Cardiac ventricle fibroblast (primary cell): ENCODE results near the genes IGSF9, KCNJ9 and USP21.

- RAMPAGE, long total RNA = no peak
Measured at GRCh38 chr1:159872850-159873318, 10.4 kb upstream of the VSIG8 start.

DNA sequence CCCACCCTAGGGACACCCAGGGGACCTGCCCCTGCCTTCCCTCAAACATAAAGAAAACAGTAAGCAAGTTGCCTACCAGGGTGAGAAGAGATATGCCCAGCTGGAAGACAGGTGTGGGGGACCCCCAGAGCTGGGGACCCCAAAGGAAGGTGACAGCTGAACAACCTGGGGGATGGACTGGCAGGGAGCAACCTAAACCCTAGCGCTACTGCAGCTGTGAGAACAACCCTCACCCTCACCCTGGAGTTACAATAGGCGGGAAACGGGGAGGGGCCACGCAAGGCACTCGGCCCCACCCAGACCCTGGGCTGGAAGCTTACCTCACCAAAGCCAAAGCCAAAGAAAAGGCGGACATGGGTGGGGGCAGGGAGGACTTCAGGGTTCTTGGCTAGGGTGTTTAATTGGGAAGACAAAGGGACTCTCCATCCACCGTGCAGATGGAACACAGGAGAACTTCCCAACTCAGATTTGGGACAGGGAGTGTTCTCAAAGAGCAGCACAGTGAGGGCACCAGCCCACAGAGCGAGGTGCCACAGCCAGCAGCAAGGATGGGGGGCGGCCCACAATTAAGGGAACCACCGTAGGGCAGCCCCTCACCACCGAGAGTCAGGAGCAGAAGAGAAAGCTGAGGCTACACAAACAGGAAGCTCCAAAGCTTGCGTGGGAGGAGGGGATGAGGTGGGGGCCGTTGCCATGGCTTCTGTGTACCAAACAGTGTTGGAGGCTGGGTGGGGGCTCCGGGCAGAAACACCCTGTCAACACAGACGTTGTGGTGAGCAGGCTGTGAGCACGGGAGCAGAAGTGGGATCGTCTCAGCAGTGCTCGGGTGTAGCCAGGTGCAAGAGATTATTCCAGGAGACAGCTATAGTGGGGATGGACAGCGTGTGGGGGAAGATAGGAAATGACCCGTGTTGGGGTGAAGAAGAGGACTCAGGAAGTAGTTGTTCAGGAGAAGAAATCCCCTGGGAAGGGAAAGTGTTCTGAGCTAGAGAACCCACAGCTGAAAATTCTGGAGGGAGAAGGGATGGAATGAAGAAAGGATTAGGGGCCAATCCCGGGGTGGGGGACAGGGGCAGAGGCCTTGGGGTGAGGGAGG, 1.8 kb downstream of the TAGLN2 start:
- RAMPAGE, long total RNA = no peak

DNA sequence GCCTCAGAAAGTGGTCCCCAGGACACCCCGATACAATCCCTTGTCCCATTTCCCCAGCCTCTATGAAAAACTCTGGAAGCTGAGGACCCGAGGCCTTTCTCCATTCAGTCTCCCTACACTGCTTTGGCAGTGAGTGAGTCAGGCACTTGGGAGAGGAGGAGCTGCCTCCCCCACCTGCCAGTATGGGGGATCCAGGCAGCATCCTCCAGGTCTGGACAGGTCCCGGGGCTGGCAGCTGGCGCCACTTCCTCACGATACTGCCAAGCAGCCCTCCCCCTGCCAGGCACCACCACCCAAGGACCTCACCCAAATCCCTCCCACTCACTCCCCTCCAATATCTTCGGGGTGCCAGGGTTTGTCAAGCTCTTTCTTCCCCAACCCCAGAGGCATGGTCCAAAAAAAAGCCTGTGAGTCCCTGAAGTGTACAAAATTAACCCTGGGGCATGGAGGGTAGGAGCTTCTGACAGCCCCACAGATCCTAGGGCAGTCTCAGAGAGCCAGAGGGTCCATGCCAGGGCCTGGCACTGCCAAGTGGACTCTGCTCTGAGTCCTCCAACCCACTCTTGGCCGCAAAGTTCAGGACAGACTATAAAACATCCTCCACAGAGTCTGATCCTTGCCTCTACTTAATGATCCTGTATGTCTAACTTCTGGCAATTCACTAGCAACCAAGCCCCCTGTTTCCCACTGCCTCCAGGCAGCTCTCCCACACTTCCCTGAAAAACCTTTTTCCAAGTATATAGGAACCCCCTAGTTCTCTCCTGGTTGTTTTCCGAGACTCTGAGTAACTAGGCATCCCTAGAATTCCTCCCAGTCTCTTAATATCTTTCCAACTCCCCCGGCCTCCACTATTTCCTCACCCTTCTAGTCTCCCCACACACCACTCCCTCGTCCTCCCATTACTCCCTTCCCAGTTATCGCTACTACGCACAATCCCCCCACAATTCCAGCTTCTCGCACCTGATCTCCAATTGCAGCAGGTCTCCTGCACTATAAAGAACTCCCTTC, 931 bp downstream of the IGSF9 start:
- RAMPAGE, long total RNA = no peak

DNA sequence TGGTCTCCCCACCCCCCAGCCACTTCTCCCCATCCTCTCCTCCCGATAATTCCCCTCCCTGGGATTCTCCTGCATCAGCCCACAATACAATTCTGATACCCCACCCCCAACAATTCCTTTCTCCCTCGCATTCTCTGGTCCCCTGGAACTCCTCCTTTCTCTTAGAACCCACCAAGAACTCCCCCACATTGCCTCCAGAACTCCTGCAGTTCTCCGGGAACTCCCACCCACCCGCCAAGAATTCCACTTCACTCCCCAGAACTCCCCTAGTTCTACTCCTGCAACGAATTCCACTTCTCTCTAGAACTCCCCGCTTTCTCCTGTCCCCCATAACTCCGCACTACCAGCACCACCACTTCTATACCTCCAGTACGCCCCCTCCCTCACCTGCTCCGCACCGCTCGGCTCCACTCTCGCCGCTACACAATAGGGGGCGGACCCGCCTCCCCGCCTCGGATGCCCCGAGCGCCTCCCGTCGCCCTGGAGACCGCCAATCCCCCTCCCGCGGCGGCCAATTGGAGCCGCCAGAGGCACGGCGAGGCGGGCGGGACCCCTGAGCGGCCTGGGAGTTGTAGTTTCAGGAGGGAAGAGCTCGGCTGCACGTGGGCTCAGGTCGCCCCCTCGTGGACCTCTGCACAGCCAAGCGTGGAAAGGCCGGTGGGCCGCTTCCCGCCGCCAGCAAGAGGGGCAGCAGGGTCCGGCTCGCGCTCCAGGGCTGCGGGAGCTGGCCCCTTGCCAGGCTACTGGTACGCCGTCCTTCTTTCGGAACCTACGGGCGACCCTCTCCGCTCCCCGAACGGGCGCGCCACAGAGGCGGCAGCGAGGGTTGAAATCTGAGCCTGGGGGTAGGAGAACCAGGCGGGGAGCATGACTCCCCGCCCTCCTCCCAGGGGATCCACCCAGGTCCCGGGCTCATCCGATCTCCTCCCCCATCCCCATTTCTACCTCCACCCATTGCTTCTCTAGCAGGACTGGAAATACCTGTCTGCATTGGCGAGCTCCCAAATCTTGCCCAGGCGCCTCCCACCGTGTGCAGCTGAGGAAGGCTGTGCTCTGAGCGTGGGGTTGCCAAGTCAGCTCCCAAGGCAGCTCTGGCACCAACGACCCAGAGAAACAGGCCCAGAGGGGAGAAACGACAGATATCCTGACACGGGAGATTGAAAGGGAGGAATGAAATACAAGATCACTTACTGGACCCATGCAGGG, at the start of gene IGSF9:
IGSF9 (minus strand) TSS at position 428 of the 1,206 bp plus-strand sequence.
- RAMPAGE, long total RNA = no peak

DNA sequence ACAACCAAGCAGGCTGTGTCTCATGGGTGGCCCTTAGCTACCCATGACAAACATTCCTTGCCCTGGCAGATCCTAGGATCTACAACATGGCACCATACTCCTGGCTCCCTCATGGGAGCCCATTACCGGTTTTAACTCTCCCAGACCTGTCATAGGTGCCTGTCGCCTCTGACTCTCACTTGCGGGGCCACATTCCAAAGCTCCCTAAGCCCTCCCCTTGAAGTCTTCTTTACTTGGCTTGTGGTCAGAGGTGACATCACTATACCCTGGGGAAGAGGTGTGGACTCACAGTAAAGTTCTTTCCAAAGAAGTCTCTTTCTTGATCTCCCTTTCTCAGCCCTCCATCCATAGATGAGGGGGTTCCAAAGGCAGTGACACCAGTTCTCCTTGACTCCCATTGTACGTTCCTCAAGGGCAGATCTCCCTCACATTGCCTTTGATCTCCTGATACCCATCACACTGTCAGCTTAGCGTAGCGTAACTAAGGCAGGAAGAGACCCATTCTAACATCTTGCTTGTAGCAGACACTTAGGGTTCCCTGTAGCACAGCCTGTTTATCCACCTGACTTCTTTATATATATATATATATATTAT, 5.5 kb upstream of the SLAMF9 start:
- RAMPAGE, long total RNA = no peak

DNA sequence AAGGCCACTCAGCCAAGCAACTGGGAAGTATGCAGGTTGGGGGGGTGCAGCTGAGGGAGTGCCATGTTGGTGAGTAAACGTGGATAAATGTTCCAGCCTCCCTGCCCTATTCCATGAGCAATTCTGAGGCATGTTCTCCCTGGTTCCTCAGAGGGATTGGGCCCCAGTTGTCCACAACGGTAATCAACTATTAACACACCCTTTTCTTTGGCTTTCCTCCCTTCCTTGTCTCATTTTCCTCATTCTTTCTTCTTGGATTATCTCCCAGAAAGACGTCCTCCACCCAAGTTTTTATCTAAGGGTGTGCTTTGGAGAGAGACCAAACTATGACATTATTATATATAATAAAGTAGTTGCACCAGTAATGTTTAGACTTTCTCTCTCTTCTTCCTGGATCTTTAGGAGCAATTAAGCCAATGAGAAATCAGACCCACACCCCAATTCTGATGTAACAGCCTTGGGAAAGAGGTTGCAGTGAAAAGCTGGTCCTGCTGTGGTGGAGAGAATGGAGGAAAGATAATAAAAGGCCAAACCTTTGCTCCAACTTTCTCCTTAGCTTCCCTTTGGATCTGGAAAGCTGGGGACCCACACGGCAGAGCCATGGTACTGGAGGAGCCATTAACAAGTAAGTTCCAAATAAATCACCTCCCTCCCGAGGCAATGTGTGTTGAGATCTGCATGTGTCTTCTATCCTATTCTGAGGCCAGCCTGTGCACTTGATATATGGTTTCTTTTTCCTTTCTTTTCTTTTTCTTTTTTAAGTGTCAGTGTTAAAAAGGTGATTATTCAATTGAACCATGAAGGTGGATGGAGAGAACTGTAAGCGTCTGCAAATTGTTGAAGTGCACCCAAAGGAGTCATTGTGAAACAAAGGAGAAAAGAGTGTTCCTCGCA, 7.0 kb upstream of the SLAMF9 start:
- RAMPAGE, long total RNA = no peak

DNA sequence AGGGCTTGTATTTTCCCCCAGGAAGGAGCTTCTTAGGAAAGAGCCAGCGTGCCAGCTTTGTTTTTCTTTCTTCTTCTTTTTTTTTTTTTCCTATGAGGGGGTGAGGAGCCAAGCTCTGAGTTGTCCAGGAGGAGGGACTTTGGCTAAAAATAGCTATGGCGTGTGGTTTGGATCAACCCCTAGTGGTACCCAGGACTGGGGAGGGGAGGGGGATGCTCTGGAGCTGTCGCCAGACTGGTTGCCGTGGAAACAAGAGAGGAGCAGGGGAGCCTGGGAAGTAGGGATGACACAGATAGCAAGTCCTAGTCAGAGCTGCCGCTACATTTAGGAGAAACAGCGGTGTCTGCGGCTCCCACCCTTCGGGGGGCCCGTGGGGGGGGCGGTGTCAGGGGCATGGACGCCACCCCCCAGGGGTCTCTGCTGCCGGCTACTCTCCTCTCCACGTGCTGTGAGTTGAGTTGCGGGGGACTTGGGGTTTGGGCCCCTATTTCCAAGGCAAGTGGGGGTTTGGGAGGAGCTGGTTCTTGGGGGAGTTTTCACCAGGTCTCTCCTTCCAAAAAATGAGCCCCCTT, at the start of gene KCNJ9:
KCNJ9 (plus strand) TSS at position 289 of the 572 bp plus-strand sequence.
- RAMPAGE, long total RNA = no peak

DNA sequence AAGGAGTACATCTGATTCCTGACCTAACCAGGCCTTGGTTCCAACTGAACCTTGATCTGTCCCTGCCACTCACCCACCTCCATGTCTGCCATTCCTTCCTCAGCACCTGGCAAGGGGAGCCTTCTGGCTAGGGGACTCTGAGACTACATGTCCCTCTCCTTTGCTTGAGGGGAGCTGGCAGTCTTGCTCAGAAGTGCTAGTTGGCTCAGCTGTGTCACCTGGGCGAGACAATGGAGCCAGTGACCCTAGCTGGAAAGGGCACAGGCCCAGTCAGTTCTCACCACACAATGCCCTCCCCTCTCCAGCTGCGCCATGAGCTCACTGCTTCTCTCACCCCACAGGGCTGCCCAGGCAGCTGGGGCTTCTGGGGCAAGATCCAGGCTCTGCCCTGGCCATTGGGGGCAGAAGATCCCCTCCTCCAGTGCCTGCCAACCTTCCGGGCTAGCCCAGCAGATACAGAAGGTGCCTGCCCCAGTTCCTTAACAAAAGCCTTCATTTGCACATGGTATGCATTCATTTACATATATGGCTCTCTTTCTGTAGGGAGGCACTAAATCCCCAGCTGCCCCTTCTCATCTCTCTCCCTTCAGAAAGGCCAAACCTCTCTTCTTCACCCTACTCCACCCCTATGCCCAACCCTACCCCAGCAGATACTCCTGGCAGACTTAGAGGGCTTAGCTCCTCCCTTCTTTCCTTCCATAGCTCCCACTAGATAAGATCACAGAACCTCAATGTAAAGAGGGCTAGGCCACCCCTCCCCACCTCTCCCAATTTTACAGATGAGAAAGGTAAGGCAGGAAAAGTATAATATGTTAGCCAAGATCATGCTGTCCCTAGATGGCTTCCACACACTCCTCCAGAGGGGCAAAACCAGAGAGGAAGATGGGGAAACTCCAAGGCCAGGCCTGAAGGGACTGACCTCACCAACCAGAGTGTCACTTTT, 2.6 kb downstream of the IGSF8 start:
- RAMPAGE, long total RNA = no peak

GRCh38 chr1:160117538-160118210, 2.1 kb downstream of the ATP1A2 start:
- RAMPAGE, long total RNA = no peak

DNA sequence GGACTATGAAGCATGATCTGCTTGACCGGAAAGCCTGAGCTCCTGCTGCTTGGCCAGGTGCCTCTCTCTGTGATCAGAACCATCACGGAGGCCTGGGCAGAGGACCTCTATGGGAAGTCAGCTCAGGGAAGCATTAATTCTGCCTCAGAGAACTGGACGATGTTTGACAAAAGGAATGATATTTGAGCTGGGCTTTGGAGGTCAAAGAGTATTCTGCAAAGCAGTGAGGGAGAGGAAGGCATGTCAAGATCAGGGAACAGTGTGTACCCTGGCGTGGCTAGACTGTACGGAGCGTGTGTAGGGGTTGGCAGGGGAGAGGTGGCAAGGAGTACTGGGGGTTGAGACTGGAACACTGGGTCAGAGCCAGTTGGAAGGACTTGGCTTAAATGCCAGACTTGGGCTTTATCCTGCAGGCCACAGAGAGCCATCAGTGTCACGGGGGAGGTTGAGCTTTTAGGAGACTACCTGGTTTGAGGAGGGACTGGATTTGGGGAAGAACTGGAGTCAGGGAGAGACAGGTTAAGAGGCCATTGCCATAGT, 16.4 kb downstream of the ATP1A2 start:
- RAMPAGE, long total RNA = no peak

DNA sequence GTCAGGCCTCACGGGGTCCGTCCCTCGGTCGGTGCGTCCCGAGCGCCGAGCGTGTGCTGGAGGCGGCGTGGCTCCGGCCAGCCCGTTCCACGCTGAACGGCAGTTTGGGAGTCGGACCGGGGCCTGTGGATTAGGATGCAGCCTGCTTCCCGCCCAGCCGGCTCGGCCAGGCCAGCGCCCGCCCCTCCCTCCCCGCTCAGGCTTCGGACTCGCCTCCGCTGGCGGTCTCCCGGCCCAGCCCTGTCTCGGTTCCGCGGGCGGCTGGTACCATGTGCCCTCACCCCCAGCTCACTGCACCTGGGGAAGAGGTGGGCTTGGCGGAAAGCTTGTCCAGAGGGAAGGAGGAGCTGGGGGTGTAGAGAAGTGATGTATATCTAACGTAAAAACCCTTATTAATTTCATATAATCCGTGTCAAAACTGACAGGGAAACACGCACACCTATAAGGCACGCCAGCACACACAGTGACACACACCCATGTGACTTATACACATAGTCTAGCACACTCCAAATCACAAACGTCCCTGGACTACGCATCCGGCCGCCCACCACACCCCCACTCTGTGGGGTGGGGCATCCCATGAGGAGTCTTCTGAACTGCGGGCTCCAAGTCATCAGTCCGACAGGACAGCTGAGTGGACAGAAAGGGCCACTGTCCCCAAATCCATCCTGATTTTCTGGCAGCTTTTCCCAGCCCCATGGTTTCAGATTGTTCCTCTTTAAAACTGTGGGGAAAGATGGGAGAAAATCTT, 644 bp downstream of the PEA15 start:
- RAMPAGE, long total RNA = no peak

GRCh38 chr1:160338534-160339843, 4.1 kb downstream of the COPA start:
- RAMPAGE, long total RNA = no peak

GRCh38 chr1:160366475-160366962, 352 bp upstream of the NHLH1 start:
- RAMPAGE, long total RNA = no peak

GRCh38 chr1:160707333-160708158, 4.1 kb downstream of the CD48 start:
- RAMPAGE, long total RNA = no peak

- RAMPAGE, long total RNA = no peak
Measured at GRCh38 chr1:160712689-160713120, 1.1 kb upstream of the CD48 start.

GRCh38 chr1:160982006-160982683, 27.5 kb upstream of the ITLN2 start:
- RAMPAGE, long total RNA = no peak

- RAMPAGE, long total RNA = no peak
Measured at GRCh38 chr1:161037390-161038166, 1.2 kb downstream of the TSTD1 start.

DNA sequence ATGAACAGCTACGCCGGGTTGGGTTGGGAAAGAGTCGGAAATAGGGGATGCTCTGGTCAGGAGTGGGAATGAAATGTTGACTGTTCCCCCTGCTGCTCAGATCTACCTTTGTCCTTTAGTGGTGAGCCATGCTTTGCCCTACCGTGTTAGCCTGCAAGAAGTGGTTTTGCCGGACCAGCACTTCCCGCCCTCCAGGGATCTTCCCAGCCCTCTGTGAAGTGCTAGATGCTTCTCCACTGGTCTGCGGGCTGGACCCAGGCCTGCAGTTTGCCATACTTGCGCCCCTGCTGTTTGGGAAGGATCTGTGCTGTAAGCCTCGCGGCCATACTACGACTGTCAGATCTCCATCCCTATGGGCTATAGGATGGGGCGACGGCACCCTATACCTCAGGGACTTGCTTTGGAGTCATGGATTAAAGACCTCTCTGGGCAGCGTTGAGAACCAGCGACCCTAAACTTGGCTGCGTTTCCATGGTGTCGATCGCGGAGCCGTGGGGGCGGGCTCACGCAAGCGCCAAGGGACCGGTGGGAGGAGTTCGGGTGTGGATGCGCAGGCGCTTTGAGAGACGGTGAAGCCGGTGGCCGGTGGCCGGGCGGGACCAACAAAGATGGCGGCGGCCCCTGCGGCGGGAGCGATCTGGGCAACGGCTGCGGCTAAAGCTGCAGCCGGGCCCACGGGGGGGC, at the start of gene USP21:
USP21 (plus strand) TSS at position 585 of the 684 bp plus-strand sequence.
- RAMPAGE, long total RNA = no peak

DNA sequence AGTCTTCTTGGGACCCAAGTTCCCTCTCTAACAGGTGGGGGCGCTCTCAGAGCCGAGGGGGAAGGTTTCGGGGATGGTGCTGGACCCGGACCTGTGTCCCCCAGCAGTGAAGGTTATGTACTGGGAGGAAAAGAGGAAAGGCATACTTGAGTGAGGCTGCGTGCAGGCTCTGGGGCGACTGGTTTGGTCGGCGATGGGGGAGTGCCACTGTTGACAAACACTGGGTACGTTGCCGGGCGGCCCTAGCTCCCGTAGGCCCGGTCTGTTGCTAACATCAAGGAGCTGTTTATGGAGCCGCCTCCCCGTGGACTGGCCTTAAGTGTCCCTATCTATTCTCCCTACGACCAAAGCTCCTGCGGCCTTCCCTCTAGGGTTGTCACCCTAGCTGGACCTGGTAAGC, 446 bp upstream of the PPOX start:
- RAMPAGE, long total RNA = no peak

DNA sequence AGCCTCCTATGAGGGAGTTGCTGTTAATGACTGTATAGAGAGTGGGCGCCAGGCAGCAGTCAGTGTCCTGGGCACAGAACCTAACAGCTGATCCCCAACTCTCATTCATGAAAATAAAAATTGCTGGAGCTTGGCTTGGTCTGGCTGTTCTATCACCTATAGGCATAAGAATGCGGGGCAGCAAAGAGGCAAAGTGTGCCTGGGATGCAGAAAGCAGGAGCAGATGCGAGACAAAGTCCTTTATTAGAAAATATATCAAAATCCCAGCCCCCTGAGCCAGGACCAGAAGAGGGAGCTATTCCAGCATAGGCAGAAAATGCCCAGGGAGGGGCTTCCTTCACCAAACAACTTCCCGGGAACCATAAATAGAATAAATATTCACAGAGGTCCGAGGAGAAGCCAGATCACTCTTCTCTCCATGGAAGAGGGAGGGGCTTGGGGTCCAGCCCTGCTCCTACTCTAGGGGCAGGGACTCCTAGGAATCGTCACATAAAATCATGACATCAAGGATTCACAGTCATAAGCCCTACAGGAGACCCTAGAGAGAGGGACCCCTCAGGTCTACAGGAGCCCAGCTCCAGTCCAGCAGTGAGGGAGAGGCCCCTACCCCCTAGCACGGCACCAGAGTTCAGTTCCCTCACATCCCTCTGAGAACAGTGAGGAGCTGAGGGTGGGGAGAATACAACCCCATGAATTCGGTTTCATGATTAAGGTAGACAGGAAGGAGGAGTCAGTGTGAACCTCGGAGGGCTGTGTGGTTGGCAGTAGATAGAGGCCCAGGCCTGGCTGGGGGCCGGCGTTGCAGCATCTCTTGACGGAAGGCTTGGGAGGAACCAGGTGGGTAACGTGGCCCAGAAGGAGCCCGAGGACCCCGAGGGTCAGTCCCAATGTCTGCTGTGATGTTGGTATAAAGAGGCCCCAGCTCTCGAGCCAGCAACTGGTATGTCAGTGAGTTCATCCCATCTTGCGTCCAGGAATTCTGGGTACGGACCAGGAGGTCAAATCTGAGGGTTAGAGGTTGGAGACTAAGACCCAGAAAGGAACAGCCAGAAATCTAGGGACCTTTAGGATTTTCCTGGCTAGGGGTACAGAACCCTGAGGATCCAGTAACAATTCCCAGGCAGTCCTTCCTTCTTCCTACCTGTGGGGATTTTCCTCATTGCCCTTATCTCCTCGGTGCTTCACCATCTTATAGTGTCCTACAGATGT, 5.3 kb downstream of the PPOX start:
- RAMPAGE, long total RNA = no peak